Placental epithelial cell (primary cell): Measurements from ENCODE around the gene C22orf39.

DNA sequence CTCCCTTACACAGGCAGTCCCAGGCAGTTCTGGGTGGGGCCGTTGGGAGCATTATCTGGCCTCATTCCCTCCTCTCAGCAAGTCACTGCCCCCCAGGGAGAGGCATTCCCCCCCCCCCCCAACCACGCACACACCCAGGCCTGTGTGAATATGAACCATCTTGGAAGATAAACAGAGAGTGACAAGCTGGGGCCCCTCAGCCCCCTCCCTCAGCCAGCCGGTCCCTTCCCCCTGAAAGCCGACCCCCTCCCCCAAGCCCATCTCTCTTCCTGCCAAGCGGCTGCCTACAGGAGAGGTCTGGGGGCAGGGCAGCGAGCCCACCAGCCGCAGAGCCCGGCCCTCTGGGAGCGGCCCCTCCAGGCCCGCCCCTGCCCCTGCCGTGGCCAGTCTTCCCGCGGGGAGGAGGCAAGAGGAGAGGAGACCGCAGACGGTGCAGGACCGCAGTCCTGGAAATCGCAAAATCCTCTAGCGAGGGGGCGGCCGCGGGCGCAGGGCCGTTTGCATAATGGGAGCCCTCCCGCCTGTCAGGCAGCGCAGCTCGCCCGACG is 34.8 kb downstream of the RIMBP3 start:
- CAGE, long polyA plus RNA, result no peak

- CAGE, long polyA plus RNA, result no peak
Measured at GRCh38 chr22:18950657-18951124, 14.6 kb upstream of the PRODH start.

DNA sequence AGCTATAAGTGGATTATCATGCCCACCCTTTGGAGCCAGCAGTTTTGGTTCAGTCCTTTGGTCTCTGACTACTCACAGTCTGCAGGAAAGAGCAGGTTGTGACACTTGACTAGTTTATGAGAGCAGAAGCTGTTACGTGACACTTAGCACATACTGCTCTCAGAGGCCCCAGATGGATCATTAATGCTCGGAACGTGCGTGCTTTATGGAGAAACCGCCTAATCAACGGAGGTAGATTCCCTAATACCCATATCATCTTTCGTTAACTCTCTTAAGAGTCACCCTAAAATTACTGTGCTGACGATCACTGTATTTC is 66.3 kb upstream of the PRODH start:
- CAGE, long polyA plus RNA, result no peak

DNA sequence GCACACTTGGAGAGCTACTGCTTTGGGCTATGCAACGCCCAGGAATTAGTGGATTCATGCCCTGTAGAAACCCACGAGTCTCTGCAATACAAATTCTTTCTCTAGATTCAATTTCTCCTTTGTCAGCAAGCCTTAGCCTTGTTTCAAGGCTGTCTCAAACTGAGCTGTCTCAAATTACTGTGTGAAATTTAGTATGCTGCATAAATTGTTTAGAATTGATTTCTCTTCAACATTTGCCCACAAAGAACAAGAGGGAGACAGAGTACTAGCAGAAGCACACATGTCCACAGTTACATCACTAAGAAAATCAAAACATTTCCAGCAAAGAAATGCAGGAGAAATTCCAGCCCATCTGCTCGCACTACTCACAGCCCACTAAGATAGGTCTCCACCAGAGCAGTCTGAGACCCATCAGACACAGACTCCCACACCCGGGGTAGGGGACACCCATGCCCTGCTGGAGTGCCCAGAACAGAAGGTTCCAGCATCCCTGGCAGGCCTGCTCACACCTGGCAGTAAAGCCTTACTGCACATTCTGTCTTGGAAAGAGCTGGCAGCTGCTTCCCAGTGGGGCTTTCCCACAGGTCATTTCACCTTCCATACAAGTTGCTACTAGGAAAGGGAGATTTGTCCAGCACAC is 17.9 kb downstream of the DGCR2 start:
- CAGE, long polyA plus RNA, result no peak

- CAGE, long polyA plus RNA, result no peak
Measured at GRCh38 chr22:19292980-19293187, 1.4 kb upstream of the CLTCL1 start.

DNA sequence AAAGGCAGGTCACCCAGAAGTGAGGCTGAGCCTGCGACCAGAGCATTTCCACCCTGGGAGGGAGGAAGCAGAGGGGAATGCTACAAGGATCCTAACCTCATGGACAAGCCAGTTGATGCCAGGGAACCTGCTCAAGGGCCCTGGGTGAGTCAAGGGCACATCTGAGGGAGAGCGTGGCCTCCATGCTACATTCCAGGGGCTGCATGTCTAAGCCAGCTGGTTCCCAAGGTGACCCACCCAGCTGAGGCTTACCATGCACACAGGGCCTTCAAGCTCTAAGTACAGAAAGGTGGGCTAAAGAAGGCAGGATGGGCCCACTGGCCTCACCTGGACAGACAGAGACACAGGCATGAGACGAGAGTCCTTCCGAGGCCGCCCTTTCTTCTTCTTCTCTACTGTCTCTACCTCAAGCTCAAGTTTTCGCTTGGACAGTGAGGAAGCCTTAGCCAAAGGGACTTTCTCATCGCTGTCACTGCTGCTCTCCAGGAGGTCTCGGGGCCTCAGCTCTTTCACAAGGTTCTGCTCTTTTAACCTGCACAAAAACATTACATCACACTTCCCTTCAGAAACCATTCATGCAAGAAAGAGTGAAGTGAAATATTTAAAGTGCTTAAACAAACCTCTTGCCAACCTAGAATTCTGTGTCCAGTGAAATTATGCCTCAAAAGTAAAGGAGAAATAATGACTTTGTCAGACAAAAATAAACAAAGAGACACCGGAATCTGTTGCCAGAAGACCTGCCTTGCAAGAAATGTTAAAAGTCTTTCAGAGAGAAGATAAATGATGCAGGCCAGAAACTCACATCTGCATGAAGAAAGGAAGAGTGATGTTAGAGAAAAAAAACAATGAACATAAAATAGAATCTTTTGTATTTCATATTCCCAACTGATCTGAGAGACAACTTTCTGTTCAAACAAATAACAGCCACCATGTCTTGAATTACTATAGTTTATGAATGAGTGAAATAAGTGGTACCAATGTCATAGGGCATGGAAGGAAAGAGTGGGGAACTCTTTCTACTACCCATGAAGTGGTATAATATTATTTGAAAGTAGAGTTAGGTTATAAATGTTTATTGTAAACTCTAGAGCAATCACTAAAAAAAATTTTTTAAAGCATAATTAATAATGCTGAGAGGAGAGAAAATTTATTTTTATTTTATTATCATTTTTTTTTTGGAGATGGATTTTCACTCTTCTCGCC is 69.7 kb downstream of the HIRA start:
- CAGE, long polyA plus RNA, result no peak

DNA sequence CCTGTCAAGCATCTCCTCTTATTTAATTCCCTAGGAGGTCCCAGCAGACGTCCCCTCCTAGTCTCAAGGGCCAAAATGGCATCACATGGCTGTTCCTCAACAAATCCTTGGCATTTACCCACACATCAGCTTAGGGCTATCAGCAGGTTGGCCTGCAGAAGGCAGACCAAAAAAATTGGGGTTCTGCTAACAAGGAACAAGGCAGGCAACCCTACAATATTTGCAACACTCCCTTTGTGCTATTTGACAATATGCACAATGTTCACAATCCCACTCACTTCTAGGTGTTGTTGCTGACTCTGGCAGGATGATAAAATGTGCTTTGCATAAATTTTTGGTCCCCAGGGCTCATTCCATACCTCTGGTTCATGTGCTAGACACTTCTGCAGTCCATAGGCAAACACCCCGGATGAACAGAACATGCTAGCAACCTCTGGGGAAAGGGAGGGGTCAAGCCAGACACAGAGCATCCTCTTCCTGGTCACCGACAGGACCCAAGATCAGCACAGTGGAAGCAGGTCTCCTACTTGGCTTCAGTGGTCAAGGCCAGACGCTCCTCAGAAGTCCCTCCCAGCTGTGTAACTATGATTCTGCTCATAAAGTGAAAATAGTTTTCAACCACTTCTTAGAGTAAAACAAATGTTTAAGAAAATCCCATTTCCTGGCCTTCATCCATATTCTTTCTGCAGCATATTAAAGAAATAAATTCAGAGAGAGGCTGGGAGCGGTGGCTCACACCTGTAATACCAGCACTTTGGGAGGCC is 6.4 kb downstream of the HIRA start:
- CAGE, long polyA plus RNA, result no peak

DNA sequence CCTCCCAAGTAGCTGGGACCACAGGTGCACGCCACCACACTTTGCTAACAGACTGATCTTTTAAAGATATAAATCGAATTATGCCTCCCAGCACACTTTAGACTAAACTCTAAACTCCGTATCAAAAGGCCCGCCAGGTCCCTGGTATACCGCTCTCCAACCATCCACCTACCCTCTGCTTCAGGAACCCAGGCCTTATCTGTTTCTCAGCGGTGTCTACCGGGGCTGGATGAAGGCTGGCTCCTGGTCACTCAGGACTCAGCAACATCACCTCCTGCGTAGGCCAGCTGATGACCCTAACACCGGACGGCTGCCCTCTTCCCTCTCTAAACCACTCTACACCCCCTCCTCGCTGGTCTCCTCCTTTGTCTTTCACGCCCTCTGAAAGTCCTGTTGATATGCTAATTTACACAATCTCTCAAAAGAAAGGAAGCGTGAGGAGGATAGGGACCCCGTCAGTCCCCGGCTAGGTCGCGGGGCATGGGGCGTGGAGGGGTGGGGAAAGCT is 636 bp downstream of the C22orf39 start:
- CAGE, long polyA plus RNA, result no peak

DNA sequence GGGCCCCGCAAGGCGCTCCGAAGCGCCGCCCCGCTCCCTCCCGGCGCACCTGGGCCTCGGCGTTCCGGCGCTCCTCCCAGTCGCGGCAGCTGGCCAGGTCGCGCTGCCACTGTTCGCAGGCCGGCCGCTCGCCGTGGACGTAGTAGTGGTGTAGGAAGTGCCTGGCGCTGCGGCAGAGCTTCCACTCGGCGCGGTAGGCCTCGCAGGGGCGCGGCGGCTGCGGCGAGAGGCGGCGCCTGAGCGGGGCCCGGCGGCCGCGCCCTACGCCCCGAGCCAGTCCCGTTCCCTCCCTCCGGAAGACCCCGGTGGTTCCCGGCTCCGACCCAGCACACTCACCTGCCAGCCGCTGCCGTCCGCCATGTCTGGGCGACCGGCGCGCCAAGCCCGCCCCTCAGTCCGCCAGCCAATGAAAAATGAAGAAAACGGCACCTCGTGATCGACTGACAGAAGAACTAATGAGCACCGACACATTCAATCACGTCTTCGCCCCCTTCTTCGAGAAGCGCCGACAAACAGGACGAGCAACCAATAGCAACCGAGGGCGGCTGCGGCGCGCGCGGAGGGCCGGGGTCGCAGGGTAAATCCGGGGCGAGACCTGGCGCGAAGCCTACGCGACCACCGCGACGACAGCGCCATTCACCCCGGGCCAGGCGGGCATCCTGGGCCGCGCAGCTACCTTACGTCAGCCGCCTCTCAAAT is at the start of gene C22orf39:
C22orf39 (minus strand) TSS at position 383 of the 699 bp plus-strand sequence.
- CAGE, long polyA plus RNA, result no peak

- CAGE, long polyA plus RNA, result no peak
Measured at GRCh38 chr22:19519625-19520710, 4.2 kb downstream of the CLDN5 start.

GRCh38 chr22:19522767-19523197 is 1.4 kb downstream of the CLDN5 start:
- CAGE, long polyA plus RNA, result no peak

- CAGE, long polyA plus RNA, result no peak
Measured at GRCh38 chr22:19566600-19567039, 42.4 kb upstream of the CLDN5 start.

DNA sequence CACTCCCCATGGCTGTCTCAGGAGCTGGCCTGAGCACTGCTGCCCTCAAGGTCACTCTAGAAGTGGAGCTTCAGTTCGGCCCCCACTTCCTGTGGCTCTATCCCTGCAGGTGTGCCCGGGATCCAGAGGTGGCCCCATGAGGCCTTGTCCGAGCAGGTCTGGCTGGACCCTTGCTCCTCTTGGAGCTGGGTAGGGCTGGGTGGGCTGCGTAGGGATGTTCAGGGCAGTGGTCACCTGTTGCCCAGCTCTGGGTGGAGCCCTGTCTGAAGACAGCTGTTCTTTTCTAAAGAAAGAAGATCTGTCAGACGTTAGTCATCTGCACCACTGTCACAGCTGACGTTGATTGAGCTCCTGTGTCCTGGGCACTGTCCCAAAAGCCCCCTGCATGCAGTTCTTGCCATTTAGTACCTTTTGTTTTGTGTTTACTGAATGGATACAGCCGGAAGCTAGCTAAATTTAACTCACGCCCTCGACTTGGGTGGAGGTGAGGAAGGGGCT is 75.6 kb upstream of the CLDN5 start:
- CAGE, long polyA plus RNA, result no peak

DNA sequence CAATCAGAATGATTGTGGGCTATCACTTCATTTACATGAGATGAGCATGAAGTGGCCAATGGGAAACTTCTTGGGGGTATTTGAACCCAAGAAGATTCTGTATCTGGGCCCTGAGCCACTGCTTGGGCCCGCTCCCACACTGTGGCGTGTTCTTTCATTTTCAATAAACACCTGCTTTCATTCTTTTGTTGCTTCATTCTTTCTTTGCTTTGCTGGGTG is 79.7 kb upstream of the CLDN5 start:
- CAGE, long polyA plus RNA, result no peak

DNA sequence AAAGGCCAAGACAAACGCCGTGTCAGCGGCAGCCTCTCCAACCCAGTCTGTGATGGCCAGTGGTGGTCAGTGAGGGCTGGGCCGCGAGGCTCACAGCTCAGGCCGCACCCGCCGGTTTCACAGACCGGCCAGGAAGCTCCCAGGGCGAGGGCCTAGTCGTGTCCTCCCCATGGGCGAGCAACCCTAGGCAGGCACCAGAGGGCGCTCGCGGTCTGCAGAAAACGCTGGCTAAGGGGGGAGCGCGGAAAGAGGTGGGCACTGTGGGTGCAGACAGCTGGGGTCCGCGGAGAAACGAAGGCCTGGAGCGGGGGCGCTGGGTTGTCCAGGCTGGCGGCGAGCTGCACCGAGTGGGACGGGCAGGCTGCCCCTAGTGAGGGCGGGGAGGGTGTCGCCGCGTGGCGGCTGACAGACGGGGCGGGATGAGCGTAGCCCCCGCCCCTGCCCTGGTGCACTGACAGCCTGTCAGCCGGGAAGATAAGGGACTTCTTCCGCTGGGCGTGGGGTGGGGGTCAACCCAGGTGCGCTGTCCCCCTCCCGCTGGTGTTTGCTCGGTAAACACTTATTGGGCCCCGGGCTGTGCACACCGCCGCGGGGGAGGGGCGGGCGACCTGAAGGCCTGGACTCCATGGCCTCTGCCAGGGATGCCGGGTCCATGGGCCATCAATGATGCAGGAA is 7.4 kb downstream of the GP1BB start:
- CAGE, long polyA plus RNA, result no peak

DNA sequence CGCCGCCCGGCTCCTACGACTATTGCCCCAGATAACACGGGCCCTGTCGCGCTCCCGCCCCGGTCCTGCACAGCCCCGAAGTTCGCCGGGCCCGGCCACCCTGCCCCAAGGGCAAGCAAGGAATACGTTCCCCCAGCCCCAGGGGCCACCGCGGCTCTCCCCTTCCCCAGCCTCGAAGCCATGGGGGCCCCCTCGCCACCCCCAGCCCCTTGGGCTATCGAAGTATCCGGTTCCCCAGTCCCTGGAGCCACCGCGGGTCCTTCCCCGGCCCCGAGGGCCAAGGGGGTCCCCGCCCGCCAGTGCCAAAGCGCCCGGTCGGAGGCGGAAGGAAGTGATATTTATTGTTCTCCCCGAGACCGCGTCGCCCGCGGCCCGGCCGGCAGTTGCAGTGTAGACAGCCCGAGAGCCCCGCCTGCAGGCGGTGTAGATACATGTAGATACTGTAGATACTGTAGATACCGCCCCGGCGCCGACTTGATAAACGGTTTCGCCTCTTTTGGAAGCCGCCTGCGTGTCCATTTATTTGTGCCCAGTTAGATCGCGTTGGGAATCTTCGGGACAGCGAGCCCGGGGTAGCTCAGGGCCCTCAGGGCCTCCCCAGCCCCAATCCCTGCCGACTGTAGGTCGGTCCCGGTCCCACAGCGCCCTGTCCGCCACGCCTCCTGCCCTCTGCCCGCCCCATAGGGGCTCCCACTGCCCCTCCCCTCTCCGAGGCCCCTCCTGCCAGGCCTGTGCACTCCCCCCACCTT is 6.4 kb downstream of the TBX1 start:
- CAGE, long polyA plus RNA, result no peak

DNA sequence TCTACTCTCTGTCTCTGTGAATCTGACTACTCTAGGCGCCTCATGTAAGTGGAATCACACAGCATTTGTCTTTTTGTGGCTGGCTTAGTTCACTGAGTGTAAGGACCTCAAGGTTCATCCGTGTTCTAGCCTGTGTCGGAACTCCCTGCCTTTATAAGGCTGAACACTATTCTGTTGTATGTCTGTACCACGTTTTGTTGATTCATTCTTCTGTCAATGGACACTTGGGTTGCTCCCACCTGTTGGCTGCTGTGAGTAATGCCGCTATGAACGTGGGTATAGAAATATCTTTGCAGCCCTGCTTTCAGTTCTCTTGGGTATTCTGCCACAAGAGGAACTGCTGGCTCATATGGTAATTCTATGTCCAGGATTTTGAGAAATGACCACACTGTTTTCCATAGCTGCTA is 19.7 kb downstream of the TBX1 start:
- CAGE, long polyA plus RNA, result no peak

- CAGE, long polyA plus RNA, result no peak
Measured at GRCh38 chr22:19822661-19823209, 31.9 kb downstream of the GNB1L start.

- CAGE, long polyA plus RNA, result no peak
Measured at GRCh38 chr22:19849524-19850701, 4.8 kb downstream of the GNB1L start.

- CAGE, long polyA plus RNA, result no peak
Measured at GRCh38 chr22:19918648-19919133, 22.9 kb upstream of the COMT start.